ENCODE data around the gene PKIB.

- PRO-cap: bidirectional peak, plus-strand start at chr6:118895260, minus-strand start at chr6:118895109; unidirectional peak, minus-strand start at chr6:118895320
These were observed 1.0 kb downstream of the ASF1A start for GRCh38 chr6:118894838-118895465.

DNA sequence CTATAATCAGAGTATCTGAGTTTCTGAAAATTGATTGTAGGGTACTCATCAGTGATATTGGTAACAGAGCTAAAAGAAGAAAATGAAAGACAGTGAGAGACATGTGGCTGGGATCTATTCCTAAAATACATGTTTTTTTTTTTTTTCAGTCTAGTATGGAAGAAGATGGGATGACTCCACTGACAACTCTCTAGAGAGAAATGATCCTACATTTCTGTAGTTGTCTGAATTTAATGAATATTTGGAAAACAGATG is 102.8 kb upstream of the FAM184A start:
- PRO-cap: no peak

- PRO-cap: no peak
These were observed 118.0 kb upstream of the FAM184A start for GRCh38 chr6:119196332-119197027.

DNA sequence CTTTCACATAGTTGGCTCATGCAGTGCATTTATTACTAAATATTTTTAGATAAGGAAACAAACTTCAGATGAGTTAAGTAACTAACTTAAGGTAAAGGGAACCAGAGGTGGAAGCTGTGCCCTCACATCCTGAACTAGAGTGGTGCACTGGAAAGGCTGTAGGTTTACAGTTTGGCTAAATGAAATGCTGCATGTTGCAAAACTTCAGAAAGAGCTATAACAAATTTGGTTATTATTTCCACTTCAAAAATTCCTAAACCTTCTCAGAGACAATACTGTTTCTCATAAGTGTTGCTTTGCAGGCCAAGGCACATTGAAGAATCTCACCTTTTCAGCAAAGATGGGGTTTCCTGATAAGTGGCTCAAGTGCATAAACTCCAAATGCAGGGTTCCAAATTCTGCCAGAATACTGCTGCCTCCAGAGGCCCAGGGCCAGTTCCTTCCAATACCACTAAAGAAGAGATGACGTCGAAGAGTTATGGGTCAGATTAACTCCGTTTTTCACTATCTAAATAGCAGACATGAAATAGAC is 126.0 kb upstream of the FAM184A start:
- PRO-cap: no peak

- PRO-cap: no peak
These were observed 62.9 kb downstream of the MAN1A1 start for GRCh38 chr6:119286497-119287209.

DNA sequence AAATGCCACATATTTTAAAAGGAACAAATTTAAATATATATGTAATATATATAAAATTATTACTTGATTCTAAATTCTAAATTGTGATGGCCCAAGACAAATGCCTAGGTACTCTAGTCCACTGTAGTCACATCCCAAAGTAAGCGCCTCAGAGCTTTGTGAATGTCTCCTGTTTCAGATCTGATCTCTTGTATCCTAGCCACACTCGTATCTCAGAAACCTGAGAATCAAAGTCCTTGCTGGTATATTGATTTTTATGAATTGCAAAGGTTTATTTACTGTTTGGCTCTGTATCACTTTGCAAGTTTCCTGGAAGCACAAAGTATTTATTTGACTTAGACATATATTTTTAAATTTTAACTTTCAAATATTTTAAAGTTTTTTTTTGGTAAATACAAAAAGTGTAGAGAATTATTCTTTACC is 148.8 kb upstream of the MAN1A1 start:
- PRO-cap: no peak

DNA sequence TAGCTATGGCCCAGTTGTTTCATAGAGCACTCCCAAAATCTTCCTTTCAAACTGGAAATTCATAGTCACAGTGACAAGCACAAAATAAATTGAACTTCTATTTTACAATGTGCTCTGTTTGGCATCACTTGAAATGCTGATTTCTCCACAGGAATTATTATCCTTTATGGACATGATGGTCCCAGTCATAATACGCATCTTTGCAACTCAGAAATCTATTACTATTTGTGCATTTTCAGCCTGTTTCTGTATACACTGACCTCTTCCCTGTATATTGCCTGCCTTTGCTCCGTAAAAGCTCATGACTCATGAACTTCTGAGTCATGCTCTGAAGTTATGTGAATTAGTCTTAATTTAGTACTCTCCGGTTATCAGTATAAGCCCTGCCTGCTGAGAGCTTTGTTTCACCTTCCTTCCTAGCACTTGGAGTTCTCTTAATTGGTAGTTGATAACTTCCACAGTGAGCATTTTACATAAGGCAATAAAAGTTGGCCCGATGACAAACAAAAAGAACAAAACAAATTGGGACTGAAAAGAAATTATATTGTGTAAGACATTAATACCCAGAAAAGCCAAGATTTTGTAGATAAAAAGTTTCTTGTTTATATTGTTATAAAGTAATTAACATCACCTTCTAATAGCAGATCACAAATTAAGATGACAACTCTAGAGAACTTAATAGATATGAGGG is 231.3 kb downstream of the GJA1 start:
- PRO-cap: no peak

- PRO-cap: no peak
These were observed 251.2 kb downstream of the GJA1 start for GRCh38 chr6:121686579-121687069.

GRCh38 chr6:122432663-122432919 is 33.1 kb downstream of the HSF2 start:
- PRO-cap: no peak

DNA sequence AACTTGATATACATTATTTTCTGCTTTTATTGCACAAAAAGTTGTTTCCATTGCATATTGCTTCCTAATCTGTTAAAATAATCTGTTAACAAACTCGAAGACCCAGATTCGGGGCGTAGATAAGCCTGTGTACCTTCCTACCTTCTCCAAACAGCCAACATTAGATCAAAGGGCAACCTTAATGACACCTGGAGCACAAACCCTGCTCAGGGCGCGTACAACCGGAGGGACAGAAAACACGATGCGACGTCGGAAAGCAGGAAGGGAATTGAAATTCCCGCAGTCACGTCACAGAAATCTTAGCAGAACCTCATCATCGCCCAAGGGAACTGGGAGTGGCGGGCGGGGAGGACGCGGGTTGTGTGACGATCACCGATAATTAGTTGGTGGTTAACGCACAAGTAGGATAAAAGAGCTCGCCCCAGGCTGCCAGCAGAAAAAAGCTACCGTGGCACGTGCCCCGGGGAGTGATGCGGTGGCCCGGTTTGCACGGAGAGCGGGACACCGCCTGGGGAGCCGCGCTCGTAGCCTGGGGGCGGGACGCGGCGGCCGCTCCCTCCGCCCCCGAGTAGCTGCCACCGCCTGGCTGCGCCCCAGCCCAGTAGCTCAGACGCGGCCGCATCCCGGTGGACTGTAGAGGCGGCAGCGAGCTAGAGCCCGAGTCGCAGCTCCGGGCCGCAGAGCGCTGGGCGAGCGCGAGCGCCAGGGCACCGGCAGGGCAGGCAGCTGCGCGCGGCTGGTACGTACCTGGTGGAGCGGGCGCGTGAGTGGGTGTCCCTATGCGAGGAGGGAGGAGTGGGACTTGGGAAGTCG is at the start of gene PKIB:
PKIB (plus strand) TSS at position 609 of the 813 bp plus-strand sequence.
- PRO-cap: unidirectional peak, plus-strand start at position 334 of the sequence; bidirectional peak, plus-strand start at position 609 of the sequence, minus-strand start at position 570 of the sequence

GRCh38 chr6:122788613-122788890 is 506 bp upstream of the SMPDL3A start:
- PRO-cap: no peak

GRCh38 chr6:123802644-123803005 is 1.0 kb upstream of the NKAIN2 start:
- PRO-cap: no peak

DNA sequence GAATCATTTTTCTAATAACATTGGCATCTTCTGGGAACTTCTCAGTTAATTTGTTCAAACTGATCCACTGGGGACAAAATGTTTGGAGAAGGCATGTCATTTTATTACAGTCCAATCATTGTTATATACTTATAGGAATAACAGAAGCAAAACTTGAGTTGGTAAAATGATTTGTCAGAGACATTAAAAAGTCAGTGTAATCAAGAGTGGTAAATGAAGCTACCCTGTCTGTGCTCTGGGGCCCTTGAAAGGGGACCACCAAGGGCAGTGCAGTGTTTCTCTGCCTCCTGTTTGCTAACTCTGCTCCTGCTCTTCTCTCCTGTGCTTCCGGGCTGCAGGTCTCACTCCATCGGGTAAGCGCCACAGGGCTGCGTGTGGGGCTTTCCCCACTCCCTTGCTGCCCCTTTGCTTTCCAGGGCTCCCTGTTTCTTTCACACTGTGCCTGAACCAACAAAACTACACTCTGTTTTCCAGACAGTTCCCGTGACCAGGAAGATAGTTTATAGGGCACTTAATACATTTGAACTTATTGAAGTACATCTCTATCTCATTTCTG is 50.0 kb downstream of the HDDC2 start:
- PRO-cap: no peak

- PRO-cap: no peak
These were observed 215.0 kb upstream of the HEY2 start for GRCh38 chr6:125534255-125534976.

DNA sequence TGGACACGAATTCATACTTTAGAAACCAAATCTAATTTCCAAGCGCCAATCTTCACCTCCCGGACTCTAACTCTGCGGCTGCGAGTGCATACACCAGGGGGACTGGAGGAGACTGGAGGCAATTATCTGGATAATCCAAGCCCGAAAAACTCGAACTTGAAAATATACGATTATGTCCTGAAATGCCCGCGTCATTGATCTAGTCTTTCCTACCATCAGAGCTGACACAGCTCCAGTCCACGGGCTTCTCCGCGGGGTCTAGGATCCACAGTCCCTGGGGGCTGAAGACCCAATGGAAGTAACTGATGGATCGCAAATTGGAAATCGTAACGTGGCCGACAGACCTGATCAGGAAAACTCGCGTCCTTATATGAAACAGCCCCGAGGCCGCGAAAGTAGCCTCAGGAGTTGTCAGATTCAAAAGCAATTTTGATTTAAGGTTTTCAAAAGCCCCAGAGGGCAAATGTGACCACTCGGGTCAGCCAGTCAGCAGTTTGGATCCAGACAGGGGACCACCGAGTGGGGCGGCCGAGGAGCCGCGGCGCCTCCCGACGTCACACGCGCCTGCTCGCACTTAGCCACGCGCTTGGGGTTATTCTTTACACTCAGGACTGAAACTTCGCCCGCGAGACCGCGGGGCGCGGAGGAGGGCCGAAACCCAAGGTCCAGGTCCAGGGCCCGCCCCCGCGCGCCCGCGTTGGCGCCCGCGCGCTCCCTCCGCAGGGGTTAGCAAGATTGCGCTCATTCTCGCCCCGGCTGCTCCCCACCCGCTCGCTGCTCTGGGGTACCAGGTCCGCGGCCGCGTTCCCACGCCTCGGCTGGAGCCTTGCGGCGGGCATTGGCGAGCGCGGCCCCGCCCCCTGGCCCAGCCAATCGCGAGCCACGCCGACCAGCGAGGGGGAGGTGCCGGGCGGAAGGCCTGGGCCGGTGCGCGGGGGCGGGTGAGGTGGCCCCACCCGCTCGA is 535 bp upstream of the HEY2 start:
- PRO-cap: bidirectional peak, plus-strand start outside the sequence, minus-strand start at position 781 of the sequence

GRCh38 chr6:125818717-125818999 is 27.9 kb downstream of the NCOA7 start:
- PRO-cap: no peak

DNA sequence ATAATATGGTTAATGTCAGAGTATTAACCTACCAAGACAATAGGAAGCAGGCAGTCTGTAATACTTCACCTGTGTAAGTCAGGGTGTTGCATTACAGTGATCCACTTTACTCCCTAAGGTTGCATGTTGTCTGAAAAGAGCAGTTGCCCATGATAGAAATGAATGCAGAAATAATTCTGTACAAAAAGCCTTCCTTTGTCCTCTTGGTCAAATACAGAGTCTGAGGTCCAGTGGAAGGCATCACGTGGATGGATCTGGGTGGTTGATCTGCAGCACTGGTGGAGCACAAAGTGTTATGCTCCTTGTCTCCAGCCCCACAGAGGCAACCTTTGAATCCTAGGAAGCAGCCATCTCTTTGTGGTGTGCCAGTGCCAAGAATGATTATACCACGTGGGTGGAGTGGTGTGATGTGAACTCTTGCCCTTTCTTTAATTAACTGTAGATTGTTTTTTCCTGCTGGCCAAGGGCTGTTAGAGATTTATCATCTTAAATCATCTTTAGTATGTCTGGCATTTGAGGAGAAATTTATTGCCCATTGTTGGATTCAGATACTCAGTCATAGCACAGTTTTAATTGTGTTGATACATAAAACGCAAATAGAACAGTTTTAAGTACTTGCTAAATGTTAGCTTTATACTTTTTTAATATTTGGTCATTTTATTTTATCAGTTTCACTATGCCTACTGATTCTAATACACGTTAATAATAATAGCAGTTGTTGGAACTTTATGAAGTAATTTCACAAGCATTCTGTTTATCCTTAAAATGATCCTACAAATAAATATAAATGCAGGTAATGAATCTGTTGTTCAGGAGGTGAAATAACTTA is 31.1 kb downstream of the NCOA7 start:
- PRO-cap: no peak

GRCh38 chr6:125827924-125828531 is 37.3 kb downstream of the NCOA7 start:
- PRO-cap: no peak

DNA sequence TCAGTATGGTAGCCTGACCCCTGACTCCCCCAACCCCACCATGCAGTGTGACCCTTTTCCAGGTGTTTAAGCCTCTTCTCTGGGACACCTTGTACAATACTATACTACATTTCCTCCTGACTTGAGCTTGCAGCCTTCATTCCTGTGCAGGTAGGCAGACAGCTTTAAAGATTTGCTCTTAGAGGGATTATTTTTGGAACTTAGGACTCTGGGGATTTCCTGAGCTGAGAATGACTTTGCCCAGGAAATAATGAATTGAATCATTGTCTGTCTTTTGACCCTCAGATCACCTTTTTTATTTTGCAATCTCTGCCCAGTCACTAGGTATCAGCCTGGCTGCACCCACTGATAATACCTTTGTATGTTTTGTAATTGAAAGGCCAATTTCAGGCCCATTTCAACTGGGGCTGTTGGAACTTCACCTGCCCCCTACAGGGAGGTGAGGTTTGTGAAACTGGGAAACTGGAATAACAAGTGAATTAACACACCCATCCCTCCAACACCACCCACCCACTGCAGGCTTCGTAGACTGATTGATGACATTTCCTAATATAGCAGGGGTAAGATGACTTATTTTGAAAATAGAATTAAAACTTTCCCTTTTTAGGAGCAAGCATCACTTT is 157.2 kb upstream of the CENPW start:
- PRO-cap: no peak

DNA sequence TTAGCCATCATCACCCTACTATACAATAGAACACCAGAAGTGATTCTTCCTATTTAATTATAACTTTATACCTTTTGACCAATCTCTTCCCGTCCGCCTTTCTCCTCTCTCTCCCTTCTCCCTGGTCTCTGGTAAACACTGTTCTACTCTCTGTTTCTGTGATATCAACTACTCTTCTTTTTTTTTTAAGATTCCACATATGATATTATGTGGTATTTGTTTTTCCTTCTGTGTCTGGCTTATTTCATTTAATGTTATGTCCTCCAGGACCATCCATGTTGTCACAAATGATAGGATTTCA is 19.9 kb upstream of the CENPW start:
- PRO-cap: no peak